Parotid gland (tissue), 1 donor: ENCODE measurements around the genes GOSR1, OMG, UTP6, SUZ12 and LRRC37B.

DNA sequence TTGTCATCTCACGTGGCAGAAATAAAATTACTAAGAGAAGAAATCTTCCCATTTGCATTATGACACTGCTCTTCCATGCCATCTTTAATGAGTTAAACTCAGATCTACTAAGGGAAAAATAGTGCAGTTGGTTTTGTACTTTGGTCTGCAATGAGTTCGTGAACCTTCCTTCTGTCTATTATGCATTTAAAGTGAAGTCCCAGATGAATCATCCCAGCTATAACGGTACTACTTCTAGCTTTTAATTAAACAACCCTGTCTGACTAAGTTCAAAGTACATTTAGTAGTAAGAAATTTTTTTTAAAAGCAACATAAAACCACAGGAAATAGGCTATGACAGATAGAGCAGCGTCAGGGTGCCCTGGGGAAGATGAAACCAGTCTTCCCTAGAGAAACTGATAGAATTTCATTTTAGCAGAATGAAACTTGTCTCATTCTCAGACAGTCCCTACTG, 1.8 kb downstream of the TMIGD1 start:
- PRO-cap: no peak

DNA sequence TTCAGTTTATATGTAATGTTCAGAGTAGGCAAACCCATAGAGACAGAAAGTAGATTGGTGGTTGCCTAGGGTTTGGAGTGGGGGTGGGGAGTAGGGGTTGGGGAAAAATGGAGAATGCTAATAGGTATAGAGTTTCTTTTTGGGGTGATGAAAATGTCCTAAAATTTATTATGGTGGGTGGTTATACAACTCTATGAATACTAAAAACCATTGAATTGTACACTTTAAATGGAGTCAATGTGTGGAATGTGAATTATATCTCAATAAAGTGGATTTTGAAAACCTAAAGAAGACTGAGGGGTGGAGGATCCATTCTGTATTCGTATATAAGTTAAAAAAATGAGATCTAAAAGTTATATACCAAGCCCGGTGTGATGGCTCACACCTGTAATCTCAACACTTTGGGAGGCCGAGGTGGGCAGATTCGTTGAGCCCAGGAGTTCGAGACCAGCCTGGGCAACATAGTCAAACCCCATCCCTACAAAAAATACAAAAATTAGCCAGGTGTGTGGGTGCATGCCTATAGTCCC, 40.1 kb upstream of the GOSR1 start:
- PRO-cap: no peak

DNA sequence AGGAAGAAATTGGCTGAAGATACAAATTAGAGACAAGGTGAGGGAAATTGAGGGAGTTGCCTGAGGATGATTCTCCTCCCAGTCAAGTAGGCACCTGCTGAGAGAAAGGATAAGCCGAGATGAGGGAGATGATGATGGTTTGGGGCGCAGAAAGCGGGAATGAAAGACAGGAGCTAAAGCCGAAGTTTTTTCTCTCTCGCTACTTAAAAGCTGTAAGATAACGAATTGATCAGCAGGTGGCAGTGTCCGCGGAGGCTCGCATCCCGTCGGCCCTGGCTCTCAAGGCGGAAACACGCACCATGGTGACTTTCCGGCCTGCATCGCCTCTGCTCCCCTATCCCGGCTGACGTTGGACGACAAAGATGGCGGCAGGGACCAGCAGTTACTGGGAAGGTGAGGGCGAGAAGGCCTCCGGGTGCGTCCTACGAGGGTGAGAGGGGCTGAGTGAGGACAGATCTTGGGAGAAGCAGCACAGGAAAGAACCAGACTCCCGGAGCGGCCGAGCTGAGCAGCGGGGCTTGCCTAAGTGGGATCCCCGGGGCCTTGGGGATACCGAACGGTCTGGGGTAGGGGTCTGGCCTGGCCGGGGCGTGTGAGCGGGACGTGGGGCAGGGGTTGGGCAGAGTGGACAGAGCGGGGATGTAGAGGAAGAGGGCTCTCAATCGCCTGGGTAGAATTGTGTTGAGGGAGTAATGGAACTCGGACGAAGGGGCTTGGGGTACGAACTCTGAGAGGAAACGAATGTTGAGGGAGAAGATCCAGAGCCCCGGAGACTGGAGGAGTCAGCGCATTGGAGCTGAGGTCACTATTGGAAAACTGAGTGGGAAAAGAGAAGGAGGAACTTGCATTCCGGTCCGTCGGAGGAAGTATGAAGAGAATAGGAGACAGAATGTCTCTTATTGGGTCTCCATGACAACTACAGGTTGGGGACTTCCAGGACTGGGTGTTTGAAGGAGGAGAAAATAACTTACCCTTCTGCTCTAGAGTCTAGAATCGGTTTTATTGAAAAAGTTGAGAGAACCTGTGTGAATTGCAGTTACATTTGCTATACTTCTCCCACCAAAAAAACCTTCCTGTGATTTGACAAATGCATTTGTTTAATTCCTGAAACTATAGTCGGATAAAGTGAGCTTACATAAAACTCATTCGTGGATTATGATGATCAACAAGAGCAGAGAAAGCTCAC, at the start of gene GOSR1:
GOSR1 (plus strand) TSS at position 337 of the 1,186 bp plus-strand sequence.
- PRO-cap: unidirectional peak, plus-strand start at position 352 of the sequence

DNA sequence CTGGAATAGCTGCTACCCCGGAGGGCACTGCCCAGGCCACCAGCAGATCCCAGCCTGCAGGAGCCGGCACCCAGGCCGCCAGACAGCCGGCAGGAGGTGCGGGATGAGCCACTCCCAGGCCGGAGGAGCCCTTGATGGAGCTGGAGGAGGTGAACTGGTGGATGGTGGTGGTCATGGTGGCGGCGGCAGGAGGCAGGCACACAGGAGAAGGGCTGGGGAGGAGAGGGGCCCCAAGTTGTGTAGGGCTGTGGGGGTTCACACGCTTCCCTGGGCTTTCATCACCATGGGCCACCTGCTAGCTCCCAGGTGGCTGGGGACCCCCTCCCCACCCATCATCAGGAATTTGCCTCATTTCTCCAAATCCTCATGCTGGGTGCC, 94.4 kb downstream of the GOSR1 start:
- PRO-cap: no peak

DNA sequence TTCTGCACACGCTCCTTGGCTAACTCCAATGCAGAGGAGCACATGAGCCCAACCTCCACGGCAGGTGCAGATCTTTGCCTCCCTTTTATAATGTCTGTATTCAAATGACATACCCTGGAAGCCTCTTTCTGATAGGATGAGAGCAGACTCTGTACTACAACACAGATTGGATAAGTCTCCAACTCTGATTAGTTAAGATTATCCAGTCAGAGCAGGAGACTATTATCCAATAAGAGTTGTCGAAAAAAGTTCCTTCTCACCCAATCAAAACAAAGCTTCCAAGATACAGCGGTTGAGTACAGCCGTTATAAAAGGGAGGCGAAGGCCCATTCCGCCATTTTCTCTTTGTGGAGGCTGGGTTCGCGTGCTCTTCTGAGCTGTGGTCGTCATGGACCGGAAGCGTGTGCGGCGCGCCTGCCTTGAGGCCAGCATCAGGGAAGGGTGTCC, 98.9 kb downstream of the GOSR1 start:
- PRO-cap: no peak

DNA sequence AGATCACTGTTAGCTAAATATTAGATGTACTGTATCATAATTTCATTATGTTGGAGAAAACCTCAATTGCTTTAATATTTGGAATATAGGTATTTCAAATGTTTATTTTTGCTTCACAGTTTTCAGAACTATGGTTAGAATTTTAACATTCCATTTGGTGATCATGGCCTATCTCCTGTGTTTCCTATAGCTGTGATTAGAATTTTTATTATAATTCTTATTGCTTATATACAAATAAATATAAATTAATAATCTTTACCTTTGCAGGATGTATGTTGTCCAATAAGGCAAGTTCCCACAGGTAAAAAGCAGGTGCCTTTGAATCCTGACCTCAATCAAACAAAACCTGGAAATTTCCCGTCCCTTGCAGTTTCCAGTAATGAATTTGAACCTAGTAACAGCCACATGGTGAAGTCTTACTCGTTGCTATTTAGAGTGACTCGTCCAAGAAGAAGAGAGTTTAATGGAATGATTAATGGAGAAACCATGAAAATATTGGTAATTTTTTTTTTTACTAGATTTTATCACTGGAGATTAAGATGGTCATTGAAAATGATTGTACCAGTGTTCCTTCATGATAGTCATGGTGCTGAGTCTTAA, 55.8 kb downstream of the CRLF3 start:
- PRO-cap: no peak

GRCh38 chr17:31110994-31111529, 16.3 kb downstream of the NF1 start:
- PRO-cap: no peak

- PRO-cap: no peak
Measured at GRCh38 chr17:31256944-31257446, 40.0 kb downstream of the OMG start.

GRCh38 chr17:31273362-31273989, 23.6 kb downstream of the OMG start:
- PRO-cap: no peak

DNA sequence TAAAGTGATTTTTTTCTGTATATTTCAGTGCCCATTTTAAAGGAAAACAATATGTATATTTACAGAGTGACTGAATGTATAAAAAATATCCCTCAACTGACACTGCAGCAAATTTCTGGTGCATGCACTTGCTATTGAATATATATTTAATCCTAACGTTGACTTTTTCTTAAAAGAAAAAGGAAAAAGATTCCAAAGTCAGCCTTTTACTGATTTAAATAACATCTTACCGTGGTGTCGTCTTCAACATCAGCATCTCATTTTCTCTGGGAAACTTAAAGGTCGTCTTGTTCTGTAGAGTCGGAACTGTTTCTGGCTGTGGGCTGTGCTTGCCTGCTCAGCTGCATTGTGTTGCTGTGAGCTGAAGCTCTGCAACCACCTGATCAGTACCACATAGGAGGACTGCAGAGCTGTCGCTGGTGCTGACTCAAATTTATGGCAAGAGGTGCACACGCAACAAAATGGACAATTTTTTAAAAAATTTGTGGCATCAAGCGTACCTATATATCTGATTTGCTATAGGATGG, at the start of gene OMG:
OMG (minus strand) TSS at position 314 of the 527 bp plus-strand sequence.
- PRO-cap: no peak

- PRO-cap: no peak
Measured at GRCh38 chr17:31431430-31431915, 40.0 kb downstream of the RAB11FIP4 start.

DNA sequence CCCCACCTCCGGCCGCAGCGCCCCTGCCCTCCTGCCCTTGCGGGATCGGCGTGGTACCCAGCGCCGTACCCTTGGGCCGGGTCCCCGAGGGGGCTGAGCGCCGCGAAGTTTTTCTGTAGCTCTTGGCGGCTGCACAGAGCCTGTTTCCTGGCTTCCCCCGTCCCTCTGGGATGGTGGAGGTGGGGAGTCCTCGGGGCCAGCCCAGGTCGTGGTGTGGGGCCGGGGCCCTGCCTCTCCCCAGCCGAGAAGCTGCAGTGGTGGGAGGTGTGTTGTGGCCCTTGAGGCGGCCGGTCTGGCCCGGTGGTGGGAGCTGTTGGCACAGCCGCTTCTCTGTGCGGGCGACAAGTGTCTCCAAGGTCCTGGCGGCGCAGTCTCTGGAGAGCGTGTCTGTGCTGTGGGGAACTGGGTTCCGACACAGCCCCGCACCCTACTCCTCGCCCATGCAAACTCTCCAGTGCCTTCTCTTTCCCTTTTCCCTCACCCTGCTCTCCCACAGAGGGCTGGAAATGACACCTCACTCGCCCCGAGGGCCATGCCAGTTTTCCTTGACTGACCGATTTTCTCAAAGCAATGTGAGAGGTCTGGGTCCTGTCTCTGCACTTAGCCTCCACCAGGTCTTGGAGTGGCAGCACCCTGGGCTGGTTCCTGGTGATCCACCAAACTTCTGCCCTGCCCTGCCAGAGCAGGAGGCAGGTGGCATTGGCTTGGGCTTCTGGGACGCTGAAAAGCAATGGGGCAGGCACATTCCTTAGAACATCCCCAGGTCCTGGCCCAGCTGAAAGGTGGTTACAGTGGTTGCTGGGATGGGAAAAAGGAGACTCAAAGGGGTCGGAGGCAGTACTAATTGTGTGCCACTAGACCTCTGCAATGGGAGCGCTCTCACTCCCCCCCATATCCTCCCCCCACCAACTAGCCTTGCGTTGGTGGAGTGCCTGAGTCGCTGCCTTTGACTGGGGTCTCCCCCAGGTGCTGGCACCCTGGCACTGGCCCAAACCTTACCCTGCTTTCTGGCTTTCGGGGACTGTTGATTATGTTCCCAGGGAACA, 97.4 kb downstream of the RAB11FIP4 start:
- PRO-cap: no peak

GRCh38 chr17:31901292-31902170, at the start of gene UTP6:
UTP6 (minus strand) TSS chr17:31901708.
- PRO-cap: unidirectional peak, minus-strand start at chr17:31901675; unidirectional peak, minus-strand start at chr17:31901708; unidirectional peak, minus-strand start at chr17:31901837

DNA sequence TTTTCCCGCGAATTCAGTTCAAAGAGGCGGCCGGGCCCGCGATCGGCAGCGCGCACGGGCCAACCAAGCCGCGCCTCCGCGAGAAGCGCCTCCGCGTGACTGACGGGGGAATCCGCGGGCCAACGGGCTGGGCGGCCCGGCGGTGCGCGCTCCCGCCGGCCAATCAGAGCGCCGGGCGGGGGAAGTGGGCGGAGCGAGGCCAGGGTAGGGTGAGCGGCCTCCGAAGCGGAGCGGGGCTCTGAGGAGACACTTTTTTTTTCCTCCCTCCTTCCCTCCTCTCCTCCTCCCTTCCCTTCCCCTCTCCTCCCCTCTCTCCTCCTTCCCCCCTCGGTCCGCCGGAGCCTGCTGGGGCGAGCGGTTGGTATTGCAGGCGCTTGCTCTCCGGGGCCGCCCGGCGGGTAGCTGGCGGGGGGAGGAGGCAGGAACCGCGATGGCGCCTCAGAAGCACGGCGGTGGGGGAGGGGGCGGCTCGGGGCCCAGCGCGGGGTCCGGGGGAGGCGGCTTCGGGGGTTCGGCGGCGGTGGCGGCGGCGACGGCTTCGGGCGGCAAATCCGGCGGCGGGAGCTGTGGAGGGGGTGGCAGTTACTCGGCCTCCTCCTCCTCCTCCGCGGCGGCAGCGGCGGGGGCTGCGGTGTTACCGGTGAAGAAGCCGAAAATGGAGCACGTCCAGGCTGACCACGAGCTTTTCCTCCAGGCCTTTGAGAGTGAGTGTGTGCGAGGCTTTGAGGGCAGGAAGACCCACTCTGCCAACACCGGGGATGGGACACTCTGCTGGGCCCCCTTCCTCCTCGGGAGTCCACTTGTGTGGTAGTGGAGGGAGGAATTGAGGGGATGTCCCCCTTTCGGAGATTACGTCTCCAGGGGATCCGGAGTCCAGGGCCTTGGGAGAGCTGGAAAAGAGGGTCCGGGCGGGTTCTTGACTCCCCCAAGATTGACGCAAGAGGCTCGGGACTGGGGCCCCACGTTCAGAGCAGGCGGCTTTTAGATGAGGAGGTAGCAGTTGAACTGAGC, at the start of gene SUZ12:
SUZ12 (plus strand) TSS at position 191 of the 1,011 bp plus-strand sequence.
- PRO-cap: unidirectional peak, plus-strand start at position 191 of the sequence

- PRO-cap: no peak
Measured at GRCh38 chr17:31993702-31994238, 13.4 kb upstream of the LRRC37B start.

GRCh38 chr17:31994247-31995187, 12.7 kb upstream of the LRRC37B start:
- PRO-cap: no peak

- PRO-cap: unidirectional peak, plus-strand start at chr17:32007397; unidirectional peak, plus-strand start at chr17:32007422
Measured at GRCh38 chr17:32007001-32007520, at the start of gene LRRC37B. LRRC37B (plus strand) TSS chr17:32007383.

DNA sequence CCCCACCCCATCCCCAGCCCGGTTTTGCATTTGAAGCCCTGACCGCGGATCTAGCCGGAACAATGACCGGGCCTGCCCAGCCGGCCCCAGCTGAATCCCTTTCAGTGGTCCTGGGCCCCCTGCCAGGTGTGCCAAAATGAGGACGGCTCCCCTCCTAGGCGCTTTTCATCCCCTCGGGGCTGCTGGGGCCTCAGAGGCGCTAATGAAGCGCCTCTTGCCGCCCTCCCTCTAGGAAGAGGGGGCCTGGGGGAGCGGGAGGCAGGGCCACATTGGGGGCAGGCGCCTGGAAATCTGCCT, 57.1 kb upstream of the RHOT1 start:
- PRO-cap: no peak

GRCh38 chr17:32142833-32143532, 681 bp downstream of the RHOT1 start:
- PRO-cap: no peak

DNA sequence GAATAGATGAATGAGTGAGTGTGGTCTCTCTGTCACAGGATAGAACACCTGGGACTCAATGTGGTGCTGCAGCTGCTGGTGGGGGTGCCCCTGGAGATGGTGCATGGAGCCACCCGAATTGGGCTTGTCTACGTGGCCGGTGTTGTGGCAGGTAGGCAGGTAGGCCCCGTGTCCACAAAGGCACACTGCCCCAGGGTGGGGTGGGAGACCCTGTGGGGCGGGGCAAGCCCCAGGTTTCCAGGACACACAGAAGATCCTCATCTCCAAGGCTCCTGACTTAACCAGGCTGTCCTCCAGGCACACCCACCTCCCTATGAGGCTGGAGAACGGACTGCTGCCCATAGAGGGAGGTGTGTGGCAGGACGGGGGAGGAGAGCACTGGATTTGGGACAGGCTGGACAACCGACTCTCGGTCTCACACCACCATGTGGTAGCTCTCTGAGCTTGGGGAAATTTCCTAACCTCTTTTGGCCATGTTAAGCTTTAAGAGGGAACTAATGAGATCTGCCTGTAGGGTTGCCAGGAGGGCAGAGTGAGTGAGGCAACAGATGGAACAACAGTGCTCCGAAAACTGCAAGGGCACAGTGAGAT, 32.5 kb downstream of the RHBDL3 start:
- PRO-cap: no peak